HTR-8/SVneo (cell line): ENCODE results near the genes CHMP6 and BAHCC1.

- RRBS: no CpG with 5 or more reads among the region's 26 CpGs
Measured at GRCh38 chr17:80847354-80848130, 144.1 kb upstream of the CHMP6 start.

DNA sequence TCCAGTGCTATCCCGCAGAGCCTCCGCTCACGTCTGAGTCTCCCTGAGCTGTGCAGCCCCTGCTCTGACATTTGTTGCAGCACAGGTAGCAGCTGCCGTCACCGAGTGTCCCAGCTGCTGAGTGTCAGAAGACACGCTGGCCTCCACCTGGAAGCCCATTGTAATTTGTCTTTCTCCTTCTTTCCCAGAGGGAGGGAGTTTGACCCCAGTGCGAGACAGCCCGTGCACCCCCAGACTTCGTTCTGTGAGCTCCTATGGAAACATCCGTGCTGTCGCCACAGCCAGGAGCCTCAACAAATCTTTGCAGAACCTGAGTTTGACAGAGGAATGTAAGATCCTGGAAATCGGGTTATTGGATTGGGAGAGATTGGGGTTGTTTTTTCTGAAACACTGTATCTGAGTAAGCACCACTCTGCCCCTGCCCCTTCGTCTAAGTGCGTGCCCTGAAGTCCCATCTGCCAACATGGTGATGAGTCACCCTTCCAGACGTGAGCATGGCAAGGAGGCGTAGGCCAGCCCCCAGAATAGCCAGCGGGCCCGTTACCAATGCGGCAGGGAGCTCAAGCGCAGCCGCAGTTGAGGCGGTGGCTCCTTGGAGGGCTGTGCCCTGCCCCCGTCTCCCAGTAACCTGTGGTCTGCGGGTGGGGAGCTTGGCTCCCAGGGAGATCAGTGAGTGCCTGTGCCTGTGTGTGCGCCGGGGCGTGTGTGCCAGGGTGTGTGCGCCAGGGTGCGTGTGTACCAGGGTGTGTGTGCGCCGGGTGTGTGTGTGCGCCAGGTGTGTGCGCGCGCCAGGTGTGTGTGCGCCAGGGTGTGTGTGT is 98.9 kb upstream of the CHMP6 start:
- RRBS: 68% methylated on average over 6 of the region's 36 CpGs

DNA sequence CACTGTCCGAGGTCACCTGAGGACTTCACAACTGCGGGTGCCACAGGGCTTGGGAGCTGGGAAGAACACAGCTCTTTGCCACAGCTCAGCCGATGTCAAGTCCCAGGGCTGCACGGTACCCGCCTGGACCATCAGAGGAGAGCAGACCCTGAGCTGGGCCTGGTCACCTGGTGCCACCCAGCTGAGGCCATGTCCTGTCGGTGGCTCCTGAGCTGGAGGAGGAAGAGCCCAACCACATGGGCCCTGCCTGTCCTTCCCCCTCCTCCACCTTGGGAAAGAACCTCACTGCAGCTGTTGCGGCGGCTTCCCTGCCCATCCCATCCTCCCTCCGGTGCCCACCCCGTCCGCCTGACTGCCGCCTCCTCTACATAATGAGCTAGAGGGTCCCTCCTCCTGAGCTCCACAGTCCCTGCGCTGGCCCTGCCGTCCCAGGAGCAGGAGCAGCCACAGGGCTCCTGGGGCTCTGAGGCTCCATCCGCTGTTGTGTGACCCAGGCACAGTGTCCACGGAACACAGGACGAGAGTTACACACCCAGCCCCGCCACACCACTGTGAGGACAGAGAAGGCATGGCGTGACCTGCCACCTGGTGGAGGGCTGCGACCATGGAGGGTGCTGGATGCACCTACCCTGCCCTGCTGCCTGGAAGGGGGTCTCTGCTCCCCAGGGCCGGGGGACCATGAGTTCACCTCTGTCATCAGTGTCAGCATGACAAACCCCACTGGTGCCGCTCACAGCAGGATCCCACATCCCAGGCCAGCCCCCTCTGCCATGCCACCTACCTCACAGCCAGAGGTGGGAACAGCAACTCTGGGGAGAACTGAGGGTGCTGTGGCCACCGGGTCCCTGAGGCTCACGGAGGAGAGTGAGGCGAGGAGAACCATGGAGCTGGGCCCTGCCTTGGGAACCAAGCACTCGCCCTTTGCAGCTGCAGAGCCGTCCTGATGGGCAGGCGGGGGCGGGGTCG is 21.4 kb upstream of the CHMP6 start:
- RRBS: no CpG with 5 or more reads among the region's 30 CpGs

- RRBS: no CpG with 5 or more reads among the region's 25 CpGs
Measured at GRCh38 chr17:80971139-80972089, 20.2 kb upstream of the CHMP6 start.

DNA sequence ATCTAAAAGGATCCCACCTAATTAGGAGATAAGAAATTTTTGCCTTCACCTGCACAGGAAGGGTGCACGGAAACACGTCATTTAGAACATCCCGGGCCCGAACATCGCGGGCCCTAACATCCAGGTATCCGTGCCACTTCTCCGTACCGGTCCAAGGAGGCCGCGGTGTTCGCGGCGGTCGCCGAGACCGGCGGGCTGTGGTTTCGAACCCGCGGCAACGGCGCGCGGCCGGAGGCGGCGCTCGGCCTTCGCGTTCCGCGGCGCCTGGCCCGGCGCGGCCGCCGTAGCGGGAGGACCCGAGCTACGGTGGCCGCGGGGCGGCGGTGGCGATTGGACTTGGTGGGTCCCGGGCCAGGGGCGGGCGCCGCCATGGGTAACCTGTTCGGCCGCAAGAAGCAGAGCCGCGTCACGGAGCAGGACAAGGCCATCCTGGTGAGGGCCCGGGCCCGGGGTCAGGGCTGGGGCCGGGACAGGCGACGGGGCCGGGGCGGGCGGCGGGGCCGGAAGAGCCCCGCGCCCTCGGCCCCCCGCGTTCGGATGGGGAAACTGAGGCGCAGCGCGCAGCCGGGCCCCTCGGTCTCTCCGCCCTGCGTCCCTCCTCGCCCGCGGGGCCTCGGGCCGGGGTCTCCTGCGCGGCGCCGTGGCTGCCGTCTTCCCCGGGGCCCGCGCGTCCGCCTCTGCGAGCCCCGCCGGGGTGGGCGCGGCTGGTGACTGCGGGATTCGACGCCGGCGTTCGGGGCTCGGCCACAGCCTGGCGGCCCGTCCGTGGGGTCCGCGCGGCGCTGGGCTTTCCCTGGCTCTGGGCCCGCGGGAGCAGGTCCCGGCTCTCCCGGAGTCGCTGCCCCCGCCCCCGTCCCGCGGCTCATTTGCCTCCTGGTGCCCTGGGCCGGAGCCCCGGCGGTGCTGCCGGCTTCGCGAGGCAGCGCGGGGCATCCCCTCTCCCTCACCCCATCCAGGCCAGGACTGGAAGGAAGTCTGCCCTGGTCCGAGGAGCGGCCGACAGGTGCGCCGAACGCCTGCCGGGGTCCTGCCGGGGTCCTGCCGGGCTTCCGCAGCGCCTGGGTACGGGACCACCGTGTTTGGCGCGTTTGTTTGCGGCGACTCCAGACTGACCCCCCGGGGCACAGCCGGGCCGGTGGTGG is at the start of gene CHMP6:
Gene CHMP6 (plus strand): TSS at position 292 of the 1,142 bp plus-strand sequence.
- RRBS: 9% methylated on average over 117 of the region's 150 CpGs

DNA sequence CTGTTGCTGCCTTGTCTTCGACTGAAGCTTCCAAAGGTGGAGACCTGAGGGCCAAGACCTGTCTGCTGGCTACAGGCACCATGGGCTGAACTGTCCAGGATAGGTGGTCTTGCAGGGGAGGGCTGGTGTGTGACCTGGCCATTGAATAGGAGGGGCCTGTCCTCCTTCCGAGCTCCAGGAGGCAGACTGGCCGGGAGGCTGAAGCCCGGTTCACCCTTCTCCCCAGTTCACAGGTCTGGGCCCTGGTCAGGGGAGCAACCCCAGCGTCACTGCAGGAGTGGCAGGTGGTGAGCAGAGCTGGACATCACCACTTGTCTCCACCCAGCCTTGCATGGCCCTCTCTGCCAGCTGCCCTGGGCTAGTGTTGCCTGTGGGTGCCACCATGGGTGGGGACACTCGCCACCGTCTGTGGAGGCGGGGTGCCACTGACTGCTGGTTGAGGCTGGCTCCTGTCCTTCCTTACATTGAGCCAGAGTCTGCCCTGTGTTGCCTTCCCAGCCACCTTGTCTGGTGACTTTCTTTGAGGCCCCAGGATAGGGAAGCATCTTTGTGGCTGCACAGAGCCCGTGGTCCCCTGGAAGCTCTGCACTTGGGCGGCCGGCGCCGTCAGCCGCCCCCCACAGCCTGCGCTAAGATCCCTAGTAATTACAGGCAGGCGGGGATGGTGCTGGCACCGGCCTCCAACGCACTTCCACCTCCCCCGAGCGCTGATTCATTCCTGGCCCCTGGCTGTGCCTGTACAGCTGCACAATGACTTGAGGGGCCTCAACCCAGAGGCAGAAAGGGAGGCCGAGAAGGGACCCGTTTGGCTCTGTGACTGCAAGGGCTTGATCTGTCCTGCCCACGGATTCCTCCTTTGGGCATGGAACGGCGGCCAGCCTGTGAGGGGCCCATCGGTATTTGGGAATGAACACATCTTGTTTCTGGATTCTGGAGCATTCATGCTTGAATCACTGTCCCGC is 5.0 kb downstream of the BAIAP2 start:
- RRBS: 5% methylated on average over 7 of the region's 27 CpGs

GRCh38 chr17:81052557-81053648 is 18.0 kb downstream of the BAIAP2 start:
- RRBS: 96% methylated on average over 3 of the region's 37 CpGs

GRCh38 chr17:81085784-81086185 is 50.8 kb downstream of the BAIAP2 start:
- RRBS: 98% methylated on average over 2 of the region's 15 CpGs

DNA sequence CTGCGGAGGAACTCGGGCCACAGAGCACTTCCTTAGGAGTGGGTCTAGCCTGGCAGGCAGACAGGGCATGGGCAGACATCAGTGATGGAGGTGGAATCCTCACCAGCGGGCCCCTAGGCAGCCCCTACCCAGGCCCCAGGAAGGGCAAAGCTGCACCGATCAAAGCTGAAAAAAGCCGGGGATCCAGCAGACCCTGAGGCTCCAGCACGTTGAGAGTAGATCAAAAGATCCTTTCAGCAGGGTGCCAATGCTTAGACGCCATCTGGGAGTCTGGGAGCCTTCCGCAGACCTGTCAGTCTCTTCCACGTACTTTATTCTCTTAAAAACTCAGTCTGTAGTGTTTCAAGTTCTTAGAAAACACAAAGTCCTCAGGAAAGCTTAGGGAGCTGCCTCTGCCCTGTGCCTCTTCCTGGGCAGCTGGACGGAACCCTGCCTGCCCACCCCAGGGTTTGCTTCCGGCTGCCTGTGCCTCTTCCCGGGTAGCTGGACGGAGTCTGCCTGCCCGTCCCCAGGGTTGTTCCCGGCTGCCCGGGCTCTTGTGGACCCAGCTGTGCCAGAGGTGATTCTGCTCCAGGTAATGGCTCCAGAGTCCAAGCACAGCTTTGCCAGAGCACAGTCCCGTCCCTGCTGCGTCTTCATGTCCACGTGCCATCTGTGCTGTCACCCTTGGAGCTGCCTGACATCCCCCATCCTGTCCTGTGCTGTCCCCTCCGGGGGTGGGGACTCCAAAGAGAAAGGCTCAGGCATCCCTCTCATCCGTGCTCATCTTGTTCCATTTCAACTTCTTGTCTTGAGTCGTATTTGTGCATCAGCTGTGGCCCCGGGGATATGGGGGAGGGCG is 50.8 kb upstream of the PVALEF start:
- RRBS: 93% methylated on average over 7 of the region's 24 CpGs

- RRBS: 94% methylated on average over 13 of the region's 26 CpGs
Measured at GRCh38 chr17:81243087-81243859, 4.2 kb downstream of the NDUFAF8 start.

GRCh38 chr17:81246125-81246715 is 7.1 kb downstream of the NDUFAF8 start:
- RRBS: 98% methylated on average over 4 of the region's 21 CpGs

- RRBS: 94% methylated on average over 3 of the region's 16 CpGs
Measured at GRCh38 chr17:81299195-81299815, 4.2 kb upstream of the SLC38A10 start.

DNA sequence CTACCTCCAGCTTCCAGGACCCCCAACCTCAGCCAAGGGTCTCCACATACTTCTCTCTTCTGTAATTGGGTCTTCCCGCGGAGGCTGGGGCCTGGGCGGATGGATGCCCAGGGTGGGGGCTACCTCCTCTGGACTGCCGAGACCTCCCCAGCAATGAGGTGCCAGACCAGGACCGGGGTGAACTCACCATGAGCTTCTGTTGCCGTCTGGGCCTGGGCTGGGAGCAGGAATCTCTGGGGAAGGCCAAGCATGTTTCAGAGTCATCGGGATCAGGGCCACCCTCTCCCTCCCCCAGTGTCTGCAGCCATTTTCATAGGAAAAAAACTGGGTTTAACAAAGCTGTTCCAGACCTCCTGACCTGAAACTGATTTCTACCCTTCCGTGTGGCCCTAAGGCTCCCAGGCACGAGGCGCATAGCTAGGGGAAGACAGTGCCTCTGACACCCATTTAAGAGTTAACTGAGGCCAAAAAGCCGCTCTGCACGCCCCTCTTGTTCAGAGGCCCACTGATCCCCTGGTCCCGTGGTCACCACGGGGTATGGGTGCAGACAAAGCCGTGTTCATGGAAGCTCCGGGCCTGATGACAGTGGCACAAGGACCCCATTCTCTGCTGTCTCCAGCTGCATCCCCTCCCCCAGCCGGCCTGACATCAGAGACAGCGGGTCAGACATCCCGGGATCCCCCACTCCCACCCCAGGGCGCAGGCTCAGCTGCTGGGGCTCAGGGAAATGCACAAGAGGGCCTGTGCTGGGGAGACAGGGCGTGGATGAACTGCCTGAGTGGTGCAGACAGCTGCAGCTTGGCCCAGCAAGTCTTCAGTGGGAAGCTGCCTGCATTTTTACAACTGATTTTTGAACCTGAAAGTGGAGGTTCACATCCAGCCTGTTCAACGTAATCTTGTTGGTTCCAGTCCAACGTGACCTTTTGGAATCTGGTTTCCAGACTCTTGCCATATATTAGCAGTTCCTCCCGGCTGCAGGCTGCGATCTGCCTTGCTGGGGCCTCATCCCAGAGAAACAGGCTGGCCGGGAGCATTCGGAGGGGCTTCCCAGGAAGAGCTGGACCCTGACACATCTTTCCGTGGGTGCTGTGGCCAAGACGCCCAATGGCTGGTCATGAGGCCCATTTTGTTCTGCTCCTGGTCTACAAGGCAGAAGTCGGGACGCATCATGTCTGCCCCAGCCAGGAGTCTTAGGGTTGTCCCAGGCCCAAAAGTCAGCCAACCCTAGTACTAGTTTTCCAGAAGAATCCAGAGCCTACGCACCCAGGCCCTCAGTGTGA is 9.9 kb upstream of the BAHCC1 start:
- RRBS: 80% methylated on average over 5 of the region's 32 CpGs

- RRBS: 9% methylated on average over 34 of the region's 50 CpGs
Measured at GRCh38 chr17:81394799-81395746, at the start of gene BAHCC1. Gene BAHCC1 (plus strand): TSS chr17:81395457.

DNA sequence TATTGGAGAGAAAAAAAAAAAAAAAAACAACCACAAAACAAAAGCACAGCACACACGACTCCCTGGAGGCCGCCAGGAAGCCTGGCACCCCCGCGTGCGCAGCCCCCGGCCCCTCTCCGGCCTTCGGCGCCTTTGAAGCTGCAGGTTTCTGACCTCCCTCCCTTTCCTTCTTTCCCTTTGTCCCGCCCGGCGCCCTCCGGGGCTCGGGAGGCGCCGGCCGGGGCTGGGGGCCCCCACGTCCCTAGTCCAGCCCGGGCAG is 2.1 kb downstream of the BAHCC1 start:
- RRBS: 2% methylated on average over 6 of the region's 19 CpGs

DNA sequence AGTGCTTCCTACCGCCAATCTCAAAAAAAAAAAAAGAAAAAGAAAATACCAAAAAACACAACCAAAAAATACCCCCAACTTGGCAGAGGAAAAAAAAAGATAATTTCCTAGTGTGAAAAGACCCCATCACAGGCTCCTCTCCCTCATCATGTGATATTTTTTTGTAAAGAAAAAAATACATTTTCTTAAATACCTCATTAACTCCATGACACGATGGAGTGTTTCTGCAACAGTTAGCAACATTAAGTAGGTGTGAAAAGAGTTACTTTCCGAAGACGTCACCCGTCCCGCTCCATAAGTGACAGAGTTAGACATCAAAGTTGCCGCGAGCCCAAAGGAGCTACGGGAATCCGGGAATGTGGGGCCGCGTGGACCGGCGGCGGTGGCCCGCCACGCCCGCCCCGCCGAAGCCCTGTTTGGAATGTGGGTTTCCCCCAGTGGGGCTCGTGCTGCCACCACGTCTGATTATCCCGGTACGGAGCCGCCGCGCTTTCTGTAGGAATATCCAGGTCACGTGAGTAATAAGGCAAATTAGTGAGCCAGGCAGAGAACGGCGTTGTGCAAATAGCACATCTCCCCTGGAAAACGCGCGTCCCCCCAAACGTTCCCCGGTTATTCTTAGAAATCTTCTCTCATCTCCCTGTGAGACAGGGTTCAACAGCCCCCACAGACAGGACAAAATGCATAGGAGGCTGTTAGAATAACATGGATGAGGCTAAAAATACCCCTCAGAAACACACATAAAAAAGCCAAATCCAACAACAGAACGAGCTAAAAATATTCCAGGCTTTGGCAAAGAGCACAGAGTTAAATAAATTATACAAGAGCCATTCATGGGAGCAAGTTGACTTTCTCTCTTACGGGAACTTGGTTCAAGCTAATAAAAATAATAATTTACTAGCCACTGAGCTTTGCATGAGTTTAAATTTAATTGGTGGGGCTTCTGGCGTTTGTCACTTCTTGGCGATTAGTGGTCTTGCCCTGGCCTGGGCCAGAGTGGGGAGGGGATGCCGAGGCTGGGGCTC is 8.5 kb downstream of the BAHCC1 start:
- RRBS: 98% methylated on average over 11 of the region's 40 CpGs

- RRBS: no CpG with 5 or more reads among the region's 11 CpGs
Measured at GRCh38 chr17:81404485-81405053, 9.3 kb downstream of the BAHCC1 start.

GRCh38 chr17:81417295-81418269 is 22.3 kb downstream of the BAHCC1 start:
- RRBS: 97% methylated on average over 5 of the region's 35 CpGs

GRCh38 chr17:81483134-81483654 is 29.4 kb downstream of the ACTG1 start:
- RRBS: 96% methylated on average over 7 of the region's 19 CpGs

- RRBS: 2% methylated on average over 16 of the region's 19 CpGs
Measured at GRCh38 chr17:81512974-81513078, 227 bp upstream of the ACTG1 start.